GM23248 (cell line): Measurements from ENCODE around the genes DEFB125 and SLC52A3.

DNA sequence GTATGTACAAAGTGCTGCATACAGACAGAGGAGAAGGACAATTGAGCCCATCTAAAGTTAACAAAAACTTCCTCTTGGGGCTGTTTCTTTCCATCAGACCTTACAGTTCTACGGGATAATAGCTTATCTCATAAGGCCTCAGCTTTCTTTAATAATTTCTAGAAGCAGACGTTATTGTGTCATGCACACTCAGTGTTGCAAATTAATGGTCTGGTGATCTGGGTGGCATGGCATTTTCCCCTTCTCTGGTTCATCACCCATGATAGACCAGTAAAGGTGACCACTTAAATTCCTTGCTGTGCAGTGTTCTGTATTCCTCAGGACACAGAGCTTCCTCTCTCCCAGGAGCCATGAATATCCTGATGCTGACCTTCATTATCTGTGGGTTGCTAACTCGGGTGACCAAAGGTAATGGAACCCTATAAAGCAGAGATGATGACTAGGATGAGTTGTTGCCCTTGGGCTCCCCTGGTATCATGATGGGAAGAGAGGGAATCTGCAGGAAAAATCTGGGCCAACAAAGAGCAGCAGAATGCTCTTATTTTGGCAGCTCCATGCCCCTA, at the start of gene DEFB125:
TSS of gene DEFB125 (plus strand) at position 313 of the 563 bp plus-strand sequence.
- RAMPAGE, long total RNA: no peak

- RAMPAGE, long total RNA: no peak
These were observed 1.5 kb downstream of the ZCCHC3 start for GRCh38 chr20:298862-299319.

DNA sequence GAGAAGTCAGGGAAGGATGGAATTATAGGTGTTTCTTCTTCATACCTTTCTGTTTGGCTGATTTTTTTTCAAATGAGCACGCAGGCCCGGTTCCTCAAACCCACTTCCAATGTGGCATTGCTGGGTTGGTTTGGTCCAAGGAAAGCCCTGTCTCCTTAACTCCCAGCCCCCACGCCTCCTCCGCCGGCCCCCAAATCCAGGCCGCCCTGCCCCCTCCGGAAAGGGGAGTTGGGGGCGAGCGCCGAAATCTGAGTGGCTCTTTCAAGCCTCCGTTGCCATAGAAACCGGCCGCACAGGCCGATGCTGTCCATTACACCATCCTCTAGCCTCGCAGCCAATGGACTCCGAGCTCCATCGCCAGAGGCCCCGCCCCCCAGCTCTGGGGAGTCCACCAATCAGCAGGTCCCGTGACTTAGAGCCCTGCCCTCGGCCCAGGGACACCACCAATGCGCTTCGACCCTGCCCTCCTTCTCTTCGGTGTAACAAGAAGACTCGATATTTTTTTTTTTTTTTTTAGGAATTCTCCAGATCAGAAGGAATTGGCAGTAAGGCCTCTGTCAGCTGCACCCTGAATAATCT, 12.9 kb downstream of the ZCCHC3 start:
- RAMPAGE, long total RNA: no peak

- RAMPAGE, long total RNA: no peak
These were observed 8.6 kb upstream of the TRIB3 start for GRCh38 chr20:371799-372474.

- RAMPAGE, long total RNA: no peak
These were observed 12.4 kb downstream of the RBCK1 start for GRCh38 chr20:420109-421266.

DNA sequence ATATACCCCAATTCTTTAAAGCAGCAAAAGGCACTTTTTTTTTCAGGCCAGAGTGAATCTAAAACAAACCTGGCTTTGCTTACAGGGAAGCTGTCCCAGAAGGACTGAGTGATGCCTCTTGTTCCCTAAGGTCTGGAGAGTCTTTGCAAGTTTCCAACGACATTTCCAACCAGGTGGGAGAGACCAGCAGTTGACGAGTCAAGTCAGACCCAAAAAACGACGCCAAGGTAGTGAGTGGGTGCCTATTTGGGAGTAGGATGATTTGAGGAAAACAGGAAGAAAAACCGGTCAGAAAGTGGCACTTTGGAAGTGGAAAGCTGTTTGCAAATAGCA, 25.0 kb downstream of the TBC1D20 start:
- RAMPAGE, long total RNA: no peak

GRCh38 chr20:544029-544424, 437 bp upstream of the CSNK2A1 start:
- RAMPAGE, long total RNA: no peak

DNA sequence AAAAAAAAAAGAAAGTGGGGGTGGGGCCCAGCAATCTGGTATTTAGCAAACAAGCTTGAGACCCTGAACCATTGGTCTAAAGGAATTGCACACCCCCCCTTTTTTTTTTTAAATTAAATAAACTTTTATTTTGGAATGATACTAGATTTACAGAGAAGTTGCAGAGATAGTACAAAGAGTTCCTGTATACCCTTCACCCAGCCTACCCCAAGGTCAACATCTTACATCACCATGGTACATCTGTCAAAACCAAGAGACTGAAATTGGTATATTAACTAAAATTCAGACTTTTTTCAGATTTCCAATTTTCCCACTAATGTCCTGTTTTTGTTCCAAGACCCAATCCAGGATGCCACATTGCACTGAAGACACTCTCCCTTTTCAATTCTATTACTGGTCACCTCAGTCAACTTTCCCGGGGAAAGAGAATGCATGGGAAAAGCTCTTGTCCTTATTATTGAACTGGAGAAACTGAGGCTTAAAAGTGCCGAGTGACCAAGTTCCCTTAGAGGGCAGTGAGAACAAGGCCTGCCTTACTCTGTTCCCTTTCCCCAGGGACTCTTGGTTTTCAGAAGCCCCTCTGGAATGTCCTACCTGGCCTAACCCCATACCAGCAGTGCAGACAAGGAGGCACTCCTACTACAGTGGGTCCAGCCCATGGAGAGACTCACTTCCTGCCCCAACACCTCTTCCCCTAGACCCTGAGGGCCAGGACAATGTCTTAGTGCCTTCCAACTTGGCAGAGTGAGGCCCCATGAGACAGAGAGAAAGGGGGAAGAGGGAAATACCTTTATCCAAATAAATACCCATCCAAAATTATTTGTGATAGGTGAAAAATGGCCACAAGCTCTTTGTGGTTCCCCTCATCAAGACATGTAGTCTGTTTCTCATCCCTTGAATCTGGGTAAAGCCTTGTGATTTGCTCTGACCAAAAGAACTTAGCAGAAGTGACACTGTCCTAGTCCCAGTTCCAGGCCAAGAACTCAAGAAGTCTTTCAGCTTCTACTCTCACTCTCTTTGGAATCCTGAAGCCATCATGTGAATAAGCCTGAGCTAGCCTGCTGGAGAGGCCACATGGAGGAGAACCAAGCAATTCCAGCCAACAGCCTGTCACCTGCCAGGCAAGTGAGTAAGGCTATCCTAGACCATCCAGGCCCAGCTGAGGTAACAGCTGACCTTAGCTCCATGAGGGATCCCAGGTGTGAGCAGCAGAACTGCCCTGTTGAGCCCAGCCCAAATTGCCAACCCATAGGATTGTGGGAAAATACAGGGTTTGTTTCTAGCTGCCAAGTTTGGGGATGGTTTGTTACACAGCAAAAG, 6.0 kb downstream of the SRXN1 start:
- RAMPAGE, long total RNA: no peak

- RAMPAGE, long total RNA: no peak
These were observed at the start of gene SLC52A3 for GRCh38 chr20:768196-769097. Gene SLC52A3, minus strand, starts transcription at chr20:768500.

DNA sequence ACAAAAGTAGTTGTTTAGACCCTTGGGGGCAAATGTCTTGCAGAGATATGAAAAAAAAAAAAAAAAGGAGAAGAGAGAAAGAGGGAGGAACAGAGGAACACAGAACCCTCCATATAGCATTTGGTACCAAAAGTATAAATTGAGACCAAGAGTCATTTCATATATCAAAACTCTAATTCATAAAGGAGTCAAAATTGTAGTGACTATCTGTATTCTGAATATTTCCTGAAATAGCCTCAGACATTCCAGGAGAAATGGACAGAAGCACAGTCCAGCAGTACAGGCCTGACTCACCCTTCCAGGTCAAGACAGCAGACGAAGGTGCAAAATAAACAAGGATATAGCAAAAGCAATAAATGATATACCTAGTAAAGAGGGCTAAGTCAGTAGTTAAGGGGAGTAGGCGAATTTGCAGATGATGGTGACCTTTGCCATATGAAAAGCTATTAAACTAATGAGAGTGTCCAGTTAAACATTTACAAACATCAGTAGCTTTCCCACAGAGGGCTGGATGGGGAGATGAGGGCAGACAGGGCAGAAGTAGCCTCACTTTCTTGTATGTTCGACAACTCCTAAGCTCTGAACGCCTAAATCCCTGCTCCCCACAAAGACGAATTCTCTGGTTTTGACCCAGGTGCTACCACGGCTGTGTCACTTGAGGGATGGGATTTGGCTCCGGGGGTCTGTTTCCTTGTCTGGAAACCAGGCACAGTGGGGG, 3.5 kb upstream of the SLC52A3 start:
- RAMPAGE, long total RNA: no peak

- RAMPAGE, long total RNA: no peak
These were observed 4.7 kb downstream of the ANGPT4 start for GRCh38 chr20:911216-912082.

DNA sequence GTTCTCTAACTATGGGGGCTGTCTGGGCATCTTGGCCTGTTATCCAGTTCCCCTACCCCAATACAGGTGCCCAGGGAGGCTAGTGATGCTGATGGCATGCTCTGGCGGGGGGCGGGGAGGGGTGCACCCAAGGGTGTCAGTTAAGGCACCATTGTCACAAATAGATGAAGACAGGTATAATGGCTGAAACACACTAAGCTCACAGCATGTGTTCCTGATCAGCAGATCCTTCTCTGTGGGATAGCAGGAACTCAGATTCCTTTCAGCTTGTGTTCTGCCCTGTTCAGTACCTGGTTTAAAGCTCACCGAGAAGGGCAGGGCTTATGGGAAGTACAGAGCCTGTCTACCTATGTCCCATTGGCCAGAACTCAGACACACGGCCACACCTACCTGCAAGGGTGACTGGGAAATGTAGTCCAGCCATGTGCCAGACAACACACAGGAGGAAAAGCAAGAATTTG, 3.4 kb upstream of the RSPO4 start:
- RAMPAGE, long total RNA: no peak

- RAMPAGE, long total RNA: no peak
These were observed 31.8 kb downstream of the PSMF1 start for GRCh38 chr20:1150253-1150546.

DNA sequence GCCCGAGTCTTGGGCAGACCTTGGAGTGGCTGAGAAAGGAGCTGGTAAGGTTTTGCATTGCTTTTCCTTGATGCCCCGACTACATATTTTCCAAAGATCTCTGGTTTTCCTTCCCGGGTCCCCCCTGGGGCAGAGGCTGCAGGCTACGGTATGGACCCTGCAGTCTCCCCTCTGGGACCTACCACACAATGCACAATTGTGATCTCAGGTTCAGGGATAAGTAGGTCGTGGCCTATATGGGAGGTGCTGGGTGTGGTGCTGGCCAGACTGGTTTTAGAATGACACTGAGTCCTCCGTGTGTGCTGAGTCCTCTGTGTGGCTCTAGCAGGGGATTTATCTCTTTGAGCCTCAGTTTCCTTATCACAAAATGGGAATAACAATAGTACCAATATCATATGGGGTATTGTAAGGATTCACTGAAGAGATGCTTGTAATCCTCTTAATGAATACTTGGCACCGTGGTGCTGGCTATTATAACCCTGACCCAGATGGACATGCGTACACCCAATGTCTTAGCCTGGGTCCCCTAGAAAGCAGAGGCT, 425 bp downstream of the C20orf202 start:
- RAMPAGE, long total RNA: no peak

DNA sequence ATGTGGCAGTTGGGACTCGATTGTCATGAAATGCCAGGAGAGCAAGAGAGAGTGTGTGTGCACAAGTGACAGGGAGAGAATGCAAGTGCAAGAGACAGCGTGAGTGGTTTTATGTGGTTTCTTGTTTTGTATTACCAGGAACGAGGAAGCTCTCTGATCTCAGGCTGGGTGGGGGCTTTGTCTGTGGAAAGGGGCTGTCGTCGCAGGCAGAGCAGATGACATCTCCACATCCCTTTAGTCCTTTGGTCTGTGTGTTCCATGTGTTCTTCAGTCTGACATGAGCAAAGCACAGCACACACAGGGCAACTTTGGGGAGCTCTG, 20.5 kb downstream of the SNPH start:
- RAMPAGE, long total RNA: no peak

DNA sequence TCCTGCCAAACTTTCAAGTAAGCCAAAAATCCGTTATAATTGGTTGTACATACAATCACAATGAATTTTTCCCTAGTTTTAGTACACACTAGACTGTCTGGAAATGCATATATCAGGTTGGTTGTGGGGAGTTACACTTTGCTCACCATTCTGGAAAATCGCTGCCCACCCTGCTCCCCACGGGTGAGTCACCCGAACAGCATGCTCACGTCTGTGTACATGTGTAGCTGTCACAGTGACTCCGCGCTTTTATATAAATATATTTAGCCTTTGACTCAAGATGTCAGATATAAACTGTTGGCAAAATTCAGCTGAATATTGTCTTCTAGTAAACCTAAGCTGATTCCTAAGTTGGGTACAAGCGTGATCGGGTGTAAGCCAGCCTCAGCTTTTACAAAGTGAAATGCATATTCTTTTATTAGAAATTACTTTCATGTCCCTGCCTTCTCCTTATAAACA, 4.4 kb downstream of the SDCBP2 start:
- RAMPAGE, long total RNA: no peak

DNA sequence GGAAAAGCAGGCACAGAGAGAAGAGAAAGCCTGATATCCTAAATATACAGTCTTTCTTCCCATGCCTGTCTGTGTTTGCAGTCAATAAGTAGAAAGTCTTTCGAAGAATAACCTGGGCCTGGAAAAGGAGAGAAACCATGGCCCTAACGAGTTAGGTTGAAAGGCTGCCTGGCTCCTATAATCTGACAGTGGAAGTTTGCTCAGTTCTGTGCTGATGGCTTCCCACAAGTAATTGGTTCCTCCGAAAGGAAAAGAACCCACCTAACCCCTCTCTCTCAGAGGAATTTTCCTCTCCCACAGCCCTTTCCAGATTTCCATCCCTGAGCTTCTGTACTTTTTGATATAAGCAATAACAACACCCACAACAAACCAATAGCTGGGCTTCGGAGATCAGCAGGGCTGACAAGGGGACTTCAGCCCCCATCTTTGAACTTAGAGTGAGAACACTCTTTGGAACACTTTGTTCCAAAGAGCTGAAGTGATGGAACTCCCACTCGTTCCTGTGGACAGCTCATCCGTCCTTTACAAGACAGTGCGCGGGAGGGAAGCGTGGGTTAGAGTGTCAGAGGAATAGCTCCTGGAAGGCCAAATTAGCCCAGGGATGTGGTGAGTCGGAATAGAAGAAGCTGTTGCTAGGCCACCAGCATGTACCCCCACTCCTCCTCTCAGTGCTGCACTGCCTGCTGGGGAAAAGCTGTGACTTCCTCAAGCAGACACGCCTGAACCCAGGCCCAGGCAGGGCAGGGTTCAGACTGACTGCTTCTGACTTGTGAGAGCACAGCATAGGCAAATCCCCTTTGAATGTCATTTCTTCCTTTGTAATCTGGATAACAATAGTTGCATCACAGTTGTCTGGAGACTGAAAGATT, 1.8 kb downstream of the SDCBP2 start:
- RAMPAGE, long total RNA: no peak

DNA sequence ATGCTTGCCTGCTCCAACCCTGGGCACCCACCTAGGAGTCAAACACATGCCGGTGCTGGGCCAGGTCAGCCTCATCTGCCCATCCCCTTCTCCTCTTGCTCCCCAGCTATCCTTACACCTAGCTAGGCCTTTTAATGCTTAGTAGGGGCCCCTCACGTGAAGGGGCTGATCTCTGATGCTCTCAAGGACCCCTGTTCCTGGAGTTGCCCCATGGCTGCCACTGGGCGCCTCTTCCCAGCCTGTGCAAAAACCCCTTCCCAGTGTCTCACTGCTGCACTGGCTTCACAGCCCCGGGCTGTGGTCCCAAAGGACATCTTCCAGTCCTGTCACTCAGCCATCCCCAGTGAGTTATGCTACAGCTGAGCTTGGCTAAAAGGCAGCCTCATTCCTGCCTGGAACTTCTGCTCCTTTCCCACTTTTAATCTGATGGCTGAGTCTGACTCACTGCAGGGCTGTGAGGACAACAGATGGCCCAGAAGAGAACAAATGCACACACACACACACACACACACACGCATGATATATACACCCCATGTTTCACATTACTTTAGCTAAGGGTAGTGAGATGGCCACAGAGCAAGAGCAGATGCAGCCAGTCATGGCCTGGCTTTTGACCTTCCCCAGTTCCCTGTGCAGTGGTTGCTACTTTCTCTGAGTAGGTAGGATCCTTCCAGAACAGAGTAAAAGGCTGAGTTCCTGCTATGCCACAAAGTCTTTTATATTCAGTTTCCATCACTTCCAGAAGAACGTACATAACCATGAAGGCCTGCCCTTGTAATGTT, 12.9 kb upstream of the SDCBP2 start:
- RAMPAGE, long total RNA: no peak

- RAMPAGE, long total RNA: no peak
These were observed 30.9 kb upstream of the FKBP1A start for GRCh38 chr20:1423732-1424089.

DNA sequence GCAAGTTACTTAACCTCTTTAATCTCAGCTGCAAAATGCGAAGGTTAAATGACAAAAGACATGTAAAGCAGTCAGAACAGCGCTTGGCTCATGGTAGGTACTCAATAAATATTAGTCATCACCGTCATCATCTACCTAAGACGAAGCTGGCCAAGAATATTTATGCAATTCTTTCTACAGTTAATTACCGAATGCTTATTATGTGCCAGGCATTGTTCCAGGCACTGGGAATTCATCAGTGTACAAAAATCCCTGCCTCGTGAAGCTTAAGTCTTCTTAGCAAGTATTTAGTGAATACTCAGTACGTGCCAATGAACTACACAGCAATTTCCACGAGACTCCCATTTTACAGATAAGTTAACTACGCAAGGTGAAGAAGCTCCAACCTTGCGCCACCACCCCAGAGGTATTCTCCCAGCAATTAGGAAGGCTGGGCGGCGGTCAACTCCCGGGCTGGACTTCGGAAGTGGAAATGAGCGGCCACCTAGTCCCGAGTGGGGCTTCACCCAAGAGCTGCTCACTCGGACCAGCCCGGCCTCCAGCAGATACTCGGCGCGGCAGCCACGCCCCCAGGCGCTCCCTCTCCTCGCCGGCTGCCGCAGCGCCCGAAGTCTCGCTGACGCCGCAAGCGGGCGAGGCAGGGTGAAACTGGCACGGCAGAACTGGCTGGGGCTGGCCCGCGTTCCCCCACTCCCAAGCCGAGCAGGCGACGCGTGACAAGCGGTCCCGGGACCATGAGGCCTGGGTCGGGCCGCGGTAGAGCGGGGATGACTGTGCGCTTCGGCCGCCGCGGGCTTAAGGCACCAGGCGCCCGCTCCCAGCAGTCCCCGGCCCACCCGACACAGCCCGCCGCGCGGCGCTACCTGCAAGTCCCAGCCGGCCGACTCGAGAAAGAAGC, 543 bp downstream of the NSFL1C start:
- RAMPAGE, long total RNA: no peak